ENCODE measurements around a stretch of chr15.

DNA sequence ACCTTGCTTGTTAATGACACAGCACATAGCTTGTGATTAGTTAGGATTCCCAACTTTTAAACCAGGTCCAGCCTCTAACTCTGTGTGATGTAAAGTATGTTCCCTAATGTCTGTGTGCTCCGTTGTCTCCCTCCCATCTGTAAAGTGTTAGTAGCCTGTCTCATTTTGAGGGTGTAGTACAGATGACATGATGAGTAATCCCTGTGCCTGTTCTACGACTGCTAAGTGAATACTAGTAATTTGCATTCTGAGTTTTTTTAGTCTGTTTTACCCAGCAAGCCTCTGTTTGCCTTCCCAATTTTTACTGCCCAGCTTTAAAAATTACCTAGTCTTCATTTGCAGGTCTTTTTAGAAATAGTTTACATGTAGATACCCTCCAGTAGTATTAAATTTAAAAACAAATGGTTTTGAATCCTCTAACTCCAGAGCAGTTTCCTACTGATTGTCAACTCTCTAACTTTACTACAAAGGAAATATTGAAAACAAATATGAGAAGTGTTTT, 154.6 kb downstream of the KLHL25 start:
- RRBS = no CpG with 5 or more reads among the region's 2 CpGs

DNA sequence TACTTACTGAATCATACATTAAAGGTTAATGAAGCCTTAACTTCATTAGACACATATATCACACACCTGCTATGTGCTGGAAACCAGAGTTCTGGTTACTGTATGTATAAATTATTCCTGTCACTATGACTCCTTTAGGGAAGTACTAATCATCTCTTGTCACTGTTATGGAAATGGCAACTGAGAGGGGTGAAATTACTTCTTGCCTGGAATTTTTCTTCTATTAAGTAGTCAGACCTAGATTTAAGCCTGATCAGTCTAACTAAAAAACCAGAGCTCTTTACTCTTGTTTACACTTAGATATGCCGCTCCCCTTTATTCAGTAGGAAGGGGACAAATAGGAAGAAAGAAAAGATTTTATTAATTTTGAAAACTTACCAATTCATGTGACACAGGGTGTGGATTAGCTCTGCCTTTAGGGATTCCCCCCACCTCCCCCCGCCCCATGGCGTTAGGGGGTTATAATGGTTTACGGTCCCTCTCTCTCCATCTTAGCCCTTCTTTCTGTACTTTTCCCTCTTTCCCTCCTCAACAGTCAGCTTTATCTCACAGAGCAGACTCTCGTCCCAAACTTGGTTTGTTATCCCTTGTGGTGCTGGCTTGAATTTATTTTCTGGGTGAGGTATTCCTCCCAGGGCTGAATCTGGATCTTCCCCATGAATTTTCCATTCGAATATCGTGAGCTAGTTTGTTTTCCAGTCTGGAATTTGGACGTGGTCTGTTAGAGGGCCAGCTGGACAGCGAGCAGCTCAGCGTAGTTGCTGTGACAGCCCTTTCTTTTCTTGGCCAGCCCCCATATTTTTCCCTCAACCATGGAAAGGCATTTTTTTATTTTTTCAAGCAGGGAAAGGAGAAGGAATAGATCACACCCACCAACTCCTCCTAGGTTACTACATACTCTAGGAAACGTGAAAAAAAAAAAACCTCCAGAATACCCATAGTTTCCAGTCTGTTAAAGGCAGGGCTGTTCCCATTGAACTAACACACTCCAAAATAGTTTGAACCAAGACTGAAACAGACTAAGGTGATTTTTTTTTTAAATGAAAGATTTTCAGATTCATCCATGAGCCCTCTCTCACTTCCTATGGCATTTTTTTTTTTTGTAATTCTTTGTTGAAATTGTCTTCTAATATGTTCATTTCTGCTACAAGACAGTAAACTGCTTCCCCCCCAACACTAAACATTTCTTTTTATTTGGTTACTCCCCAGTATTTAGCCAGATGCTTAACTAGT, 152.2 kb downstream of the KLHL25 start:
- RRBS = no CpG with 5 or more reads among the region's 11 CpGs

DNA sequence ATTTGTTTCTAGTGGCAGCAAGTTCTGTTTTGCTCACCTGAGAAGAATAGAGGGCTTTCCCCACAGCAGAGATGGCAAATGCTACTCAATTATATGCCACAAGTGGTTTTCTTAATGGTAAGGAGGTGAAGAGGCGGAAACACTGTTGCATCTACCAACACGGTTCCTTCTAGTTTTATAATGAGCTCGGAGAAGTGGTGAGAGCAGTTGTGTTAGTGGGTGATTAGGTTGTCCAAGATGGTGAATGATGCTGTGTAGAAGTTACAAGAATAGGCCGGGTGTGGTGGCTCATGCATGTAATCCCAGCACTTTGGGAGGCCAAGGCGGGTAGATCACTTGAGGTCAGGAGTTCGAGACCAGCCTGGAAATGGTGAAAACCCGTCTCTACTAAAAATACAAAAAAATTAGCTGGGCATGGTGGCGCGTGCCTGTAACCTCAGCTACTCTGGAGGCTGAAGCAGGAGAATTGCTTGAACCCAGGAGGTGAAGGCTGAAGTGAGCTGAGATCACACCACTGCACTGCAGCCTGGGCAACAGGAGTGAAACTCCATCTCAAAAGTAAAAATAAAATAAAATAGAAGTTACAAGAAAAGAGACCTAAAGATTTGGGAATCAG, 147.8 kb downstream of the KLHL25 start:
- RRBS = no CpG with 5 or more reads among the region's 9 CpGs

- RRBS = no CpG with 5 or more reads among the region's 4 CpGs
These were observed 110.2 kb downstream of the KLHL25 start for GRCh38 chr15:85684445-85684985.

DNA sequence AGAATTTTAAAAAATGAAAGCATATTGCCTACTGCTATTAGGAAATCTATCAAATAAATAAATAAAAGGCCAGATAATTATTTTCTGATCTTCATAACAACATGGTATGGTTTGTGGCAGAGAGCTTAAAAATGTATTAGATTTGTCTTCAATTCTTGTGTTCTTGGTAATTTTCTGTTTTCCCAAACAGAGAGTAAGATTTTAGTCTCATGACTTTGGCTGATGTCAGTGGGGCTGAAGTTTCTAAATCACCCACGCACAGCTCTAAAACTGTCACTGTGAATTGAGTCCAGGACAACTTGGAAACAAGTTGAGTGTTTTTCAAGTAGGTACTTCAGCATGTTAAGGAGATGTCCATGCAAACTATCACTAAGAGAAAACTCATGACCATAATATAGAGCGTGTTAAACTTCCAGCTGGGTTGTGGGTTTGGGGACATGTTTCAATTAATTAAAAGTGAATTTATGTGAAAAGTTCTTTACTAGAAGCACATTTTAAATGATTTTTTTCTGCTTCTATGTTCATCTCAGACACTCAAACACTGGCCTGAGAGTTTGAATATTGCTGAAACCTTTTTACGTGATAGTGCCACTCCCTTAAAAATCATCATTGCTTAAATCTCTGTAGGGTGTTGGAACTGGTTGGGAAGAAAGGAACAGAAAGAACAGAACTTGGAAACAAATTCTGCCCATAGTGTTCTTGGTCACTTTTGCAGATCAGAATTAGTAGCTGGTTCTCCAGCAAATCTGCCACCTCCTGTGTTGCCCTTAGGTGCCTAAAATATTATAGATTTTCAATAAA, 89.9 kb downstream of the KLHL25 start:
- RRBS = no CpG with 5 or more reads among the region's 3 CpGs

GRCh38 chr15:85708617-85709147, 86.0 kb downstream of the KLHL25 start:
- RRBS = no CpG with 5 or more reads among the region's 6 CpGs

- RRBS = no CpG with 5 or more reads among the region's 29 CpGs
These were observed 43.1 kb downstream of the KLHL25 start for GRCh38 chr15:85751271-85752393.

DNA sequence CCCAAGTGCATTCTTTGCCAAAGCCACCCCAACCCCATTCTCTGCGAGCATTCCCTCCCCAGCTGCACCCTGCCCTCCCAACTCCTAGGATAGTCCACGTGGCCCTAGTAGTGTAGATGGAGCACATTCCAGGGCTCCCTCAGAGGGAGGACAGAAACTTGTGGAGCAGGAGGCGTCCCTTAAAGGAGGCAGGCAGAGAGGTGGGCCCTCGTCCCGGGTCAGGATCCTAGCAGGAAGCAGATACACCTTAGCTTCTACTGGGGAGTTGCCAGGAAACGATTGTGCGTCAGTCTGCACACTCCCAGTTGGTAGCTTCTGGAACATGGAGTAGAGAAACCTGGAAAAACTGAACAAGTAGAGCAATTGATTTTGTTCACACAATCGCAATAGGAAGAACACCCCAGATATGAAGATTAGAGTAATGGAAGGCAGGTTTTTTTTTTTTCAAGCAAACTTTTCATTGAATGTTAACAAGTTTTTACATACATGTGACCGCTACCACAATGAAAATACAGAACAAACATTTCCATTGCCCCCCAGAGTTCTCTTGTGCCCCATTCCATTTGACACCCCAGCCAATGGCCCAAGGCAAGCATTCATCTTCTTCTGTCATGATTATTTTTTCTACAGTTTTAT, 44.0 kb upstream of the KLHL25 start:
- RRBS = no CpG with 5 or more reads among the region's 9 CpGs

- RRBS = 8% methylated on average over 3 of the region's 33 CpGs
These were observed 45.8 kb upstream of the KLHL25 start for GRCh38 chr15:85840433-85840930.

GRCh38 chr15:87164003-87164343, 1084.3 kb downstream of the AGBL1 start:
- RRBS = no CpG with 5 or more reads among the region's 2 CpGs

GRCh38 chr15:87463672-87463941, 792.9 kb downstream of the NTRK3 start:
- RRBS = no CpG with 5 or more reads among the region's 10 CpGs

DNA sequence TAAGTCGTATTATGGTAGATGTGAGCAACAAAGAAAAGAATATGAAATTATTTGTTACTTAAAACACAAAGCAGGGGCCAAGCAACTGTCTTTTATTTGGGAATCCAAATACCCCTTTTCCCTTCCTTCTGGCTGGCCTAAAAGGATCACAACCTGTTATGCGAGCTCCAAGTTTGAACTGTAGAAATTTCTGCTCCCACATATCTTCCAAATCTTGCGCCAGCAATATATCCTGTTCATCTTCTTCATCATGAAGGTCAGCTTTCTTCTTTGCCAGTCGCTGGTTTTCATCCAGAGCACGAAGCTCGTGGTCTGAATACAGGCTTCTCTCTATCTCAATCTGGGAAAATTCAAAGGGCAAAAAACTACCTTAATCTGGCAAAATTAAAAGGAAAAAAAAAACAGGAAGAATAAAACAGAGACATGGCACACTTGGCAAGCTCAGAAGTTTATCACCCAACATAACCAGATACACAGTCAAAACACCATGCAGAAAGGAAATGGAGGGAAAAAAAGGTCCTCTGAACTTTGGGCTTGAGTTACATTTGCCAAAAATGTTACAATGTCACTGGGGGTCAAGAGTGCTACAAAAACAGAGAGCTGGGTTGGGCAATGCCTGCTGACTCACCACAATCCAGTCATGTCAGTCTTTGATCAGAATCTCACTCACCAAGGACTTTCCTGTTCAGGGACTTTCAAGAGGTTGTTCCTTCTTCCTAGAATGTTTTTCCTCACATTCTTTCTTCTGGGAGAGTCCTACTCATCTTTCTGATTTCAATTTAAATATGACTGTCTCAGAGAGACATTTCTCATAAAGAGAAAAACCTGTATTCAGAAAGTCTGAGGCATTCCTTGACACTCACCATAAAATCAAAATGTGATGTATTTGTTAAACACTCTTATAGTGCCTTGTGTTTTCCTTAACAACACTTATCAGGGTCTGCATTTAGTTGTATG, 1.5 kb downstream of the MRPL46 start:
- RRBS = no CpG with 5 or more reads among the region's 6 CpGs

DNA sequence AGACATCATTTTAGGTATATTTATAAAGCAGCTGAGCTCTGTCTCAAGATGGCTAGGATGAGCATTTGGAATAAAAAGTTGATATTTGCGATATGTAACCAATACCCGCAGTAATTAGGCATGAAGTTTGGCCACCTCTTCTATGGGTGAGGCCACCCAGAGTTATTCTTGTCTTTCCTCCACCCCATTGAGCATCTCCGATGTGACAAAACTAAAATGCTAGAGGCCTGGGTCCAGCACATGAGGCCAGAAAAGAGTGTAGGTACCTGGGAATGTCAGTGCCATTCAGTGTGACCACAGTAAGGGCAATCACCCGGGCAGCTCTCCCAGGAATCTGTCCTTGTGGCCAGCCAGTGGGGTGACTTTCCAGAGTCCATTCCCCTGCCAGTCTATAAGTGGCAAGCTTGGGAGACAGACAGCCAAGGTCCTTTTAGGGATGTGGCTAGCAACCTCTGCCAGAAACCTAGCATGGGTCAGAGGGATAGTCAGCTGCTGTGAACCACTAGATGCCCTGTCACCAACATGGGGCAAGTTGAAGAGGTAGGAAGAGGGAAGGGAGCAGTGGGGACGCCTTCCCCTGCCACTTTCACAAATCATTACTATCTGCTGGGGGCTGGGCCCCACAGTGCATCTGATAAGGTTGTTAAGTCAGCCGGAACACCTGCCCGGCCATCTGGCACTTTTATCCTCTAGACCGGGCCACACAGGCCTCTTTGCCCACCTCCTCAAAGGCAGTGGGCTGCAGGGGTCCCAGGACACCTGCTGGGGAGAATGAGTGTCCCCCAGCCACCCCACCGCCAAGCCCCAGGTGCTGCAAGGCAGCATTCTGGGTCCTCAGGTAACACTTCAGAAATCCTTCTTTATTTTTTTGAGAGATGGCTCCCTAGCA, 24.7 kb upstream of the DET1 start:
- RRBS = no CpG with 5 or more reads among the region's 9 CpGs

DNA sequence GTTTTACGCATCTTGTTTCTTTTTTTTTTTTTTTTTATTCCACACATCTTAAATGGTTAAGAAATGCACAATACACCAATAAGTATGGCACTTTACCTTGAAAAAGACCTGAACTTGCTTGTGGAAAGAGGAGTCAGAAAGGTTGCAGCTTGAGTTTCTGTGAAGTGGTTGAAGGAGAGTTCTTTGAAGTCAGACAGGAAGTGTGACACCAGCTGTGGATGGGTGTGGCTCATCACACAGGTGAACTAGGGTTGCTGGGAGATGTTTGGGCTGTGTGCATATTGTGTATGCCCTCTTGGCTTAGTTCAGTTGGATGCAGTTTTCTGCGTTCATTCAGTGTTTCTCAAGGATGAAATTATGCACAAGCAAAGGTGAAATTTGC, 6.3 kb downstream of the AEN start:
- RRBS = no CpG with 5 or more reads among the region's 2 CpGs

GRCh38 chr15:88636606-88637447, 2.0 kb upstream of the ISG20 start:
- RRBS = no CpG with 5 or more reads among the region's 6 CpGs

GRCh38 chr15:88643662-88644263, 4.9 kb downstream of the ISG20 start:
- RRBS = no CpG with 5 or more reads among the region's 5 CpGs

GRCh38 chr15:88652852-88653298, 14.1 kb downstream of the ISG20 start:
- RRBS = no CpG with 5 or more reads among the region's 7 CpGs

DNA sequence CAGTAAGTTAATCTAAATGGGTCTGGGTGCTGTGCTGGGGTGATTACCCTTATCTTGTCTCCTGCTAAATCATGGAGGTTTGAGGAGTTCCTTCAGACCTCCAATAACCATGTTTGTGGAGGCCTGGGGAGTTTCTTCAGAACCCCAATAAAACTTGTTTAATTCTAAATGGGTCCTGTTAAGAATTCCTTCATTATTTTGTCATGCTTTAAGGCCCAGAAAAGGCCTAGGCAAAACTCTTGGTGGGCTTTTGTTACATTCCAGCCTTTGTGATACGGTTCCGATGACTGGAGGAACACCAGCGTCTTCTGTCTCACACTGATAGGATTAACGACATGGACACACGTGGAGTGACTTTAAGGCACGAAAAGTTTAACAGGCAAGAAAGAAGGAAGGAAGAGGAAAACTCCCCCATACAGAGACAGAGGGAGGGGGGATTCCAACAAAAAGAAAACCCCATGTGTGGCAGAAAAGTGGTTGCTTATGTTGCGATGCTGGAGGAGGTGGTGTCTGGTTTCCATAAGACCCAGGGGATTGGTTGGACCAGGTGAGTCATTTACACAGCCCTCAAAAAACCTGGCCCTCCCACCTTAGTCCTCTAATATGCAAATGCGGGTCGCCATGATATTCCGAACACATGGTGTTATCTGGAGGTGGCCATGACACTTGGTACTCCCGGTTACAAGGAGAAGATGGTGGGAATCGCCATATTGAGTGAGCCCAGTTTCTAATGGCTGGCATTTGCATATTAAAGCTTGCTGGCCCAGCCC, 72.6 kb upstream of the MFGE8 start:
- RRBS = no CpG with 5 or more reads among the region's 12 CpGs

GRCh38 chr15:88993921-88994339, 80.8 kb upstream of the MFGE8 start:
- RRBS = no CpG with 5 or more reads among the region's 8 CpGs

GRCh38 chr15:89016728-89017287, 71.4 kb upstream of the ABHD2 start:
- RRBS = no CpG with 5 or more reads among the region's 9 CpGs